Karpas-422 (cell line): Measurements from ENCODE around the gene GARS1.

DNA sequence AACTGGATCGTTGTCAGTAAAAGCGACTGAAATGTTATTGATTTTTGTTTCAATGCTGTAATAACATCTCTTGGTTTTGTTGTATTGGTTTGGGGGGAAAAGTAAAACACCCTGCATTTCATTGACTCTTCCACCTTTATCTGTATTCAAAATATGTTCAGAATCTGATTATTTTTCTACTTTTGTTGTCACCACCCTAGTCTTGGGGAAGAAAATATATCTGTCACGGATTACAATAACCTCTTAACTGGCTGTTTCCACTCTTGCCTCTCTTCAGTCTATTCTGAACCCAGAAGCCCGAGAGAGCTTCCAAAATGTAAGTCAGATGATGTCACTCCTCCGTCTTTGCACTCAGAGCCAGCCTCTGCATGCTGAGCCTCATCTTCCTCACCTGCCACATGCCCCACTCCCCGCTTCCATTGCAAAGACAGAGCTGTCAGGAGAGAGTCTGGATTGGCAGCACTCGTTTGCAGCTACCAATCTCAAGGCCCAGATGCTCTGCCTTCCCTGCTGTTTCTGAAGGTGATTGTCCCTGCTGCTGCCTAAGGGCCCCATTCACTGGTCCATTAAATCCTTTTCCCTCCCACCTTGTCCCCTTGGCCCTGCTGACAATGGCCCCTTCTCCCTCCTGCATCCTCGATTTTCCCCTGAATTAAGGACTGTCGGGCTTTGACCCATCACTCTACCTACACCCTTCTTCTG lies 98.2 kb downstream of the CHN2 start:
- PRO-cap, result unidirectional peak, minus-strand start at position 518 of the sequence
- RAMPAGE, long total RNA, result no peak

GRCh38 chr7:29337537-29337937 lies 143.0 kb downstream of the CHN2 start:
- PRO-cap, result no peak
- RAMPAGE, long total RNA, result no peak

DNA sequence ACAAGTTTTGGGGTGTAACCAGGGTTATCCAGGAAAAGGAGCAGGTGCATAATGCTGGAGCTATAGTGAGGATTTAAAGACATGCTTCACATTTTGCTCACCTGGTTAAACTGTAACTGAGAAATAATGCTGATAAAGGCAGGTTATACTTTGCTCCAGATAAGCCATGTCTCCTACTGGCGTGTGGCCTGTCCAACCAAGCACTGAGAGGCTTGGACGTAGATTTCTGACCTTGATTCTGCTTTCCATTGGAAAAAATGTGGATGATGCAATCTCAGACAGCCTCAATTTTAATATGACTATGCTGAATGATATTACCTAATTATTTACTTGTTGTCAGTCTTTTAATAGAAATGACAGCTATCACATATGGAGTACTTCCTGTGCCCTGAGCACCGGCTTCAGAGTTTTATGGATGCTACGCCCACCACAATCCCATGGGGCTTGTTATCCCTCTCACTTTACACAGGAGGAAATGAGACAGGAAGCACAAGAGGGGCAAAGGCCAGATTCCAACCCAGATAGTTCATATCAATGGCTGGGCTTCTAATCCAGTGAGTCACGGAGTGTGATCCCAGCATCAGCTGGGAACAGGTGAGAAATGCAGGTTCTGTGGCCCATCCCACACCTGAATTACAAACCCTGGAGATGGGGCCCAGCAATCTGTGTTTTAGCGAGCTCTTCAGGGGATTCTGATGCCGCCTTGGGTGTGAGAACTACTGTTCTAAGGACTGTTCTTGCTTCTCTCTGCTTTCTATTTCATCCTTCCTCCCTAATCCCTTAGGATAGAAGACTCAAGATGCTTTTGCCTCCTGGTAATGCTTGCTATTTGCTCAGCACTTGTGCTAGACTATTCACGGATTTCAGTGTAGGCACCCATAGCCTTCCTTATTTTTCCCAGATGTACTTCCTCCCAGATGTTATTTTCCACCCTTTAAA lies 181.6 kb downstream of the CHN2 start:
- PRO-cap, result no peak
- RAMPAGE, long total RNA, result no peak

GRCh38 chr7:29398262-29398654 lies 165.4 kb upstream of the PRR15 start:
- PRO-cap, result no peak
- RAMPAGE, long total RNA, result no peak

DNA sequence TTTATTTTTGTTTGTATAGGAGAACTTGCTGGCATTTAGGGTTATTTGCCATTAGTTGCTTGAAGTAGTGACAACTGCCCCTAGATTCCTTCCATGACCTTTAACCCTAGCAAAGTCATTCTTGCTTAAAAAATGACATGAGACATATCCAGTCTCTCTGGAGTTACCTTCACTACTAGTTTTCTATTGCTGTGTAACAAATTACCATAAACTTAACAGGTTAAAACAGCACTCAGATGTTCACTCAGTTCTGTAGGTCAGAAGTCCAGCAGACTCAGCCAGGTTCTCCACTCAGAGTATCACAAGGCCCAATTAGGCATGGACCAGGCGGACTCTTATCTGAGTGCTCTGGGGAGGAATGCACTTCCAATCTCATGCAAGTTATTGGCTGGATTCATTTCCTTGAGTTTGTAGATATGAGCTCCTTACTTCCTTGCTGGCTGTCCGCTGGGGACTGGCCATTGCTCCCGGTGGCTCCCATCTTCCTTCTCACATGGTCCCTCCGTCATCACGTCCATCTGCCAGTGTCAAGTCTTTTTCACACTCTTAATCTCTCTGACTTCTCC lies 137.1 kb upstream of the PRR15 start:
- PRO-cap, result no peak
- RAMPAGE, long total RNA, result no peak

DNA sequence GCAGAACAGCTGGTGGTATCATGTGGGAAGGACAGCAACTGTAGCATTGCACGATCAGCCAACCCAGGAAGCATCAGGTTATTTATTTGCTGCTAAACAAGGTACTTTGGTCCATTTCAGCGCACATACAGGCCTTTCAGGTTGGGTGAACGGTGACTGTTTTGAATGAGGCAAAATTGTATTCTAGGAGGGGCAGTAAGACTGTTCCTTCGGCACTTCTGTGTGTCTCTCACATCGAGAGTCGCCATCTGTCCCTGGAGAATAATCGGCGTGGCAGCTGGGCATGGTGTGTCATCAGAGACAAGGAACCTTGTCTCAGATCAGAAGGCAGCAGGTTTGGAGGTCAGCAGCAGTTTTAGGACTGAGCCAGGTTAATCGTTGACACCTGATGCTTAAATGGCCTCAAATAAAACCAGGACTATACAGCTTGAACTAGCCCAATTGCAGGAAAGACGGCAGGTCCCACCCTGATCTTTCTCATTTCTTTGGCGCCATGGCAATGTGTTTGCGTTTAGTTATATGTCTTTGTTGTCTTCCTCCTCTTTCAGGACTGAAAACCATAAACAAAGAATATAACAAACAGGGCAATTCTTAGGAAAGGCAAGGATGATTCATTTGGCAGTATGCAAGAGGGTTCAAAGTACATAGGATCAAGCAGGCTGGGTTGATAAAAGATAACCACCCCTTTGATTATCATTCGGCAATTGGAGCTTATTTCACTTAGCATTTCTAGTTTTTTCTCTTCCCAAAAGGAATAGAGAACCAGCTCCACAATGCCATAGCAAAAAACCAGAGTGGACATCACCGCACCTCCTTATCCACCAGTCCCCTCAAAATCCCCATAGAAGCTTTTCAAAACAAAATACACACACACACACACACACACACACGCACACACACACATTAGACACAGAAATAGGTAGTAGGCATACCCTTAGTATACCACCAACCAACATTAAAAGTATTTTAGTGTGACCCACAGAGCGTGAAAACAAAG lies 91.9 kb upstream of the PRR15 start:
- PRO-cap, result no peak
- RAMPAGE, long total RNA, result no peak

DNA sequence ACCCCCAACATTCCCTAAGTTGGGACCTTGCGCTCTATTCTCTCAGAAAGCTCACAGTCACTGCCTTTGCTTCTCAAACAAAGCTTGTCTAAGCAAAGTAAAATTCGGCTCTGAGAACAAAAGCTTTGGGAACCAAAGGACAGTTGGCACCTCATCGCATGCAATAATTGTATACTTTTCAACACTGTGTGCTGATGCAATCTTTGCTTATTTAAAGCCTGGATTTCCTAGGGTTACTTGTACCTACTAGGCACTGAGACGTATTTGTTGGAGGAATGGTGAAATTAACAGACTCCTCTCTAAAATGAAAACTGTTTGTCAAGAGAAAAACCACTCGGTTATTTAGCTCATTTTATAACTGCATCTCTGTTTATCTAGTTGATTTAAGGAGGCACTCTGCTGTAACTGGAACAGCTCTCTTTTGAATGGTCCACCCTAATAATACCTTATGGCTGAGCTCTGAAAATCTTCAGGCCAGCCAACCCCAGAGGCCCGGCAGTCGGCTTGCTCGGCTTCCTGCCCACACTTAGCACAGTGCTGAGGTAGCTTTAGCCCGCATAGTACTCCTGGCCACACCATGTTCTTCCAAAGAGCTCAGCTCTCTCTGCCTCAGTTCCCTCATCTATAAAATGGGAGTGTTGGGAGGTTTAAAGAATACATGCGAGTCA lies 80.2 kb upstream of the PRR15 start:
- PRO-cap, result no peak
- RAMPAGE, long total RNA, result no peak

GRCh38 chr7:29565492-29566469 lies 2.1 kb downstream of the PRR15 start:
- PRO-cap, result no peak
- RAMPAGE, long total RNA, result no peak

- PRO-cap, result no peak
- RAMPAGE, long total RNA, result no peak
Observed at GRCh38 chr7:29809479-29809902, 3.2 kb downstream of the WIPF3 start.

GRCh38 chr7:30135628-30135809 lies 733 bp downstream of the MTURN start:
- PRO-cap, result no peak
- RAMPAGE, long total RNA, result no peak

GRCh38 chr7:30137069-30137528 lies 2.3 kb downstream of the MTURN start:
- PRO-cap, result no peak
- RAMPAGE, long total RNA, result no peak

DNA sequence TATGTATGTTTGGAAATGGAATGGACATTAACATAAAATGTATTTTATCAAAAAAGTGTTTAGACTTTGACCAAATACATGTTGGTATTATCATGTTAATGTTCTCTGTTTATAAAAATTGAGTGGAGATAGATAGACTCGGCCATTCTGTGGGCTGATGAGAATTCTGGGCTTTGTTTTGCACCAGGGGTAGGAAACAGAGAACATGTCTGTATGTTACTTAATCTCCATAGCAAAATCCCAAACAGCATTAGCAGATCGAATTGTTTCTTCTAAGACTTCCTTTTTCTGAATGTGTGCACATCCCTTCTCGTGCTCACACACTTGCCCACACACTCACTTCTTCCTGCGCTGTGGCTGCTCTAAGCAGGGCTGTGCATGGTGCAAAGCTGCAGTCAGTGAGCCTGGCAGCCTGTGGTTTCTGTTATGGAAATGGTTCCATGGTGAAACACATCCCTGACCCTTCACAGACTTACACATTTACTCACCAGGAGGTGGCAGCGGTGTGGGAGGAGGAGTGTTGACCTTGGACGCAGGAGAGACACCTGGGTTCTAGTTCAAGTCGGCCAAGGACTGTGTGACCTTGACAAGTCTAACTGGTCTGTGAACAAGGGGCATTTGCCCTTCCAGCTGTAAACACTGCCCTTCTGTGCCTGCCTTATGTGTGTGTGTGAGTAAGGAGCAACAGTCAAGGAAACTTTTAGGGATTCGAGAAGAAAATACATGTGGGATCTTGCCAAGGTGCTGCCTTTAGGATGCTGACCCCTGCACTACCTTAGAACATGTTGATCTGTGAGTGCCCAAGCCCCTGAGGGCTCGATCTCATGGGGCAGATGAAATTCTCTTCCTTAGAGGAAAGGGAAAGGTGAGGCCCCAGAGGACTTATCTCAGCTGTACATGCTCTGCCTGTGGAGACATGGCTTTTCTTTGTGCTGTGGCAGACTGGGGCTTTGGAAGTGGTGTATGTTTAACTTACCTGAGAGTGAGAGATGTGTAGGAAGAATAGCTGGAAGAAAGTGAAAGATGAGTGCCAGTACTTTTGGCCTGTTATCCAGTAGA lies 25.0 kb downstream of the MTURN start:
- PRO-cap, result bidirectional peak, plus-strand start at position 339 of the sequence, minus-strand start at position 180 of the sequence
- RAMPAGE, long total RNA, result no peak

DNA sequence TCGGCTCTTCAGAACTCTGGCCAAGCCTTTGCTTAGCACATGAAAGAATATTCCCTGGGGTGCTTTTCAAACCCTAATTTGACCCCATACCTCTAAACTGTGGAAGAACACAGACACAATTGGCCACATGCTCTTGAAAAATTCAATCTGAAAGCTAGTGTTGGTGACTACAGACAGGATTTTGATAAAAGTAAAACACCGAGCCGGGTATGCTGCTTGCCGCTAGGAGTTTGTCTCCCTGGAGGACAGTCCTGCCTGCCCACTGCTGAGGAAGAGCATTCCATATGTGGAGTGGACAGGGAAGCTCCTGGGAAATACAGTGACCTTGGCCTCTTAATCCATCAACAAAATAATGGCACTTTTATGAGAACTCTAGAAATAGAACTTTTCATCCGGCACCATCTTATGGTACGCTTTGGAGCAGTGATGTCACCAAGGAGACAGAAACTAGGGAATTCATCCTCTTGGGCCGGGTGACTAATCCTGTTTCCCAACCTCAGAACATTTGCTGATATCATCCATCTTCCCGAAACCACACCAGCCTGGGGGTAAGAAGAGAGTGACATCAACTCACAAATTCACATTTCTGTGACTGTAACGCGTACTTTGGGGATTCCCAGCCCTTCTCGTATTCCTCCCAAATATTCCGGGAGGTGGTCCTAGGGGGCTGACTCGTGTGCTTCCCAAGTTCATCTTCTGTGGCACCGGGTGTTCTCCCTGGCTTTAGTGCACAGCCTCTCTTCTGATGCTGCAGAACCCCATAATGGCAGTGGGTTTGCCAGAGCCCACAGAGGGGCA lies 34.3 kb downstream of the MTURN start:
- PRO-cap, result no peak
- RAMPAGE, long total RNA, result no peak

DNA sequence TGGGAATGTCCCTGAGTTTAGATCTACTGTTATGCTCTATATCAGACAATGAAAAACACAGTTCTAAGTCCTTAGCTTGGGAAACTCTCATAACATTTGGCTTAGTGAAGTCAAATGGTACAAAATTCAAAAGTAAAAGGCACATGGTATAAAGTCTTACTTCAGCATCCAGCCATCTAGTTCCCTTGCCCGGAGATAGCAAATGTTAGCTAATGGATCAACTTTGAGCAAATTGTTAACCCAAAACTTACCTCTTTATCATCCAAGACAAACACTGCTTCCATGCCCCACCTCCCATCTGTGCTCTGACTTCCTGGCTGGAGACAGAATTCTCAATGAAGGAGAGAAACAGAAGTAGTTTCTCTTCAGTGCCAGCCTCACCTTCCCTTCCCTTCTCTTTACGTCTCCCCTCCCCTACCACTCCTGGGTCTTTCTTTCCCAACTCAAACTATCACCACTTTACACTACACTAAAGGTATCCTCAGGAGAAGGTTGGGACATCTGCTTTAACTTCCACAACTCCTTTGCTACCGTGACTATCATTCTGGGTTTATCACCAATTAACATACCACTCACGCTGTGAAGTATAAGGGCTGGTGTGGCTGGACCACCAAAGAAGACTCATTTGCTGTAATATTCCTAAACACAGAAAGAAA lies 21.2 kb upstream of the ZNRF2 start:
- PRO-cap, result no peak
- RAMPAGE, long total RNA, result no peak

DNA sequence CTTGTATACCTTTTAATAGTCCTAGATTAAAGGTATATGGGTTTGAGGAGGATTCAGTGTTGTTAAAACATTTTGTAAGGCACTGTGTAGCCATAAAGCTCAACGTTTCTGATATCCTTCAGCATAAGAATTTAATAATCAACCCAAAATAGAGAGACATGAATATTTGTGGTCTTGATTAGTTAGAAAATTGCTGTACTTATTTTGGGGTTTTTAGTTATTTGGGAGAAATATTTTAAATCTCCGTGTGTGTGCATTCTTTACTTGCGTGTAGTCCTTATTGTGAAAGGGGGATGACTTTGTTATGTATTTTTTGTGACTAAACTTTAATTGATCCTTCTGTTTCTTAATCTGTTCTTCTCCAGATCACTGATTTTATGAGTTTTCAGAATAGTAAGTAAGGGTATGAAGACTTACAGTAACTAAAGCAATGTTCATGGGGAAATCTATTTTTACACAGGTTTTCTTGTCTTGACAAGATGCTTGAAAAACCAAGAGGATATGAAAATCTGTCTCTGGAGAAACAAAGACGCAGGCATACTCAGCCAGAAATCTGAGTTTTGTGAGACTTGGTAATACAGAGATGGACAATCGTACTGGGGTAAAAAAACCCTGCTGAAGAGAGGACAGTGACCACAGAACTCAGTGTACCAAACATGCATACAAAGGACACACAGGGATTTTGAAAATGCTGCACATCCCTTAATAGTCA lies 81.3 kb downstream of the ZNRF2 start:
- PRO-cap, result no peak
- RAMPAGE, long total RNA, result no peak

GRCh38 chr7:30465434-30465946 lies 13.1 kb downstream of the NOD1 start:
- PRO-cap, result no peak
- RAMPAGE, long total RNA, result no peak

- PRO-cap, result no peak
- RAMPAGE, long total RNA, result no peak
Observed at GRCh38 chr7:30468835-30469243, 9.7 kb downstream of the NOD1 start.

DNA sequence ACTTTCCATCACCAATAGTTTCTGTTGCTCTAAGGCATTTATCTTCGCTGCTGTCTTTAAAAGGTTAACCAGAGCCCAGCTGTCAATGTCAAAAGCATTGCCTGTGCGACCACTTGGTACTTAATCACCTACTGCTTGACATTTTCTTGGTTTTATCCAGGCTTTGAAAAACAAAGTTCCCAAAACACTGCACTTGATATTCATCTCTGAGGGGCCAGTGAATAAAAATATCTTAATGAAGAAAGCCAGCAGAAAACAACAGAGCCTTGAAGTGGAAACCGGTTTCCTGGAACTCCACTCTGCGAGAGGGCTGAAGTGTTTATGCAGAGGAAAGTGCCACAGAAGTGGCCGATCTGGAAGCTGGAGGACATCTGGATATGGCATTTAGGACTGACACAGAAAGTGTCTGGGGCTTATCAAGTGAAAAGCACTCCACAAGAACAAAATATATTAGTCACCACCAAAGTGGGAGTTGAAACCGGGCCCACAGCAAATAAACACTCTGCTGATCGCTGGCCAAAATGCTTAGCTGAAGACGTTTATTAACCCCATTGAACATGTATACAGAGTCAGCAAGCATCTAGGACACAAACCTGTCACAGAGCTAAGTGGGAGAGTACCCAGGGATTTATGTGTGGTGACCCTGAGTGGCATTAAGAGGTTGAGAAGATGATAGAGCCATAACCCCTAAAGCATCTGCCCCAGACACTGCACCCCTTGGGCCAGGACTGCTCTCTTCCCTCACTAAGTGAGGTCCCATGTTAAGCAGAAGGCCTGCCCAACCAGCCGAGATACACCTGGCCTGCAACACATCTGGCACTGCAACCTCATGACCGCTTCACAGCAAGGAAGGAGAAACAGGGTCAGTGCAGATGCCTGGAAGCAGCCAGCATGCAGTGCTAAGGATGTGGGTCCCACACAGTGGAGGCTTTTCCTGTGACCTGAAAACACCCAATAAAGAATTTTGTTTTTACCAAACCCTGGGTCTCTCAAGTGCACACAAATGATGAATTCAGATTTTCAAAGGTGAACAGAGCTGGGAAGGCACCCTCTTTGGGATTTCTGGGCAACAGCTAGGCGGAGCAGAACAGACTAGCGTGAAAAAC lies 7.7 kb downstream of the NOD1 start:
- PRO-cap, result no peak
- RAMPAGE, long total RNA, result no peak

- PRO-cap, result bidirectional peak, plus-strand start at chr7:30594887, minus-strand start at chr7:30594732
- RAMPAGE, long total RNA, result start-site peak on the plus strand at chr7:30594875-30594933, 271 and 156 reads in 2 replicates
Observed at GRCh38 chr7:30594491-30595188, at the start of gene GARS1. GARS1 (plus strand) TSS chr7:30594878.

DNA sequence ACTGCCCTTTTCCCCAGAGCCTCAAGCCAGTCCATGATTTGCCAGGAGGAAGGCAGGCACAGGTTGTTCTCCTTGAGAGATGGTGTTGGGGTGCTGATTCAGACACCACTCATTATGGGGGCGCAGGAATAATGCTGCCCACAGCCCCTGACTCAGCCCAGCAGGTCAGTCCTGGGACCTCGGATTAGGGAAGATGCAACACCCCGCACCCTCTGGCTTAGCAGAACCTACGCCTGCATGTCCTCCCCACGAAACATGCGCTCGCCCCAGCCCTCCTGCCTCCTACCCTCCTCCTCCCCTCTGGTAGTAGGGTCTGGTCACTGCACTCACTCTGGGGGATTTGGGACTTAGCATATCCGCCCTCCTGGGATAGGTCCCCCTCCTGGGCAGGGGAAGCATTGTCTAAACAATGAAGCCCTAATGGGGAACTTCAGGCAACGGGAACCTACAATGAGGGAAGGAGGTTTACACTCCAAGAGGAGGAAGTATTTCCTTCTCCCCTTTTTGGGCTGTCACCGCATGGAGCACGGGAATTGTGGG lies 1.0 kb downstream of the CRHR2 start:
- PRO-cap, result no peak
- RAMPAGE, long total RNA, result no peak